ENCODE measurements around the genes CYP26C1 and RBP4.

- RRBS: 100% methylated on average over 1 of the region's 9 CpGs
Observed at GRCh38 chr10:93060727-93060926, at the start of gene CYP26C1. TSS of gene CYP26C1 (plus strand) at chr10:93060798.

- RRBS: no CpG with 5 or more reads among the region's 21 CpGs
Observed at GRCh38 chr10:93288612-93289381, 193.3 kb downstream of the MYOF start.

- RRBS: no CpG with 5 or more reads among the region's 3 CpGs
Observed at GRCh38 chr10:93515262-93515630, 18.8 kb downstream of the CEP55 start.

GRCh38 chr10:93573103-93573392 lies 6.6 kb downstream of the FFAR4 start:
- RRBS: no CpG with 5 or more reads among the region's 5 CpGs

- RRBS: 5% methylated on average over 41 of the region's 96 CpGs
Observed at GRCh38 chr10:93600842-93601662, at the start of gene RBP4. TSS of gene RBP4 (minus strand) at chr10:93601235.

DNA sequence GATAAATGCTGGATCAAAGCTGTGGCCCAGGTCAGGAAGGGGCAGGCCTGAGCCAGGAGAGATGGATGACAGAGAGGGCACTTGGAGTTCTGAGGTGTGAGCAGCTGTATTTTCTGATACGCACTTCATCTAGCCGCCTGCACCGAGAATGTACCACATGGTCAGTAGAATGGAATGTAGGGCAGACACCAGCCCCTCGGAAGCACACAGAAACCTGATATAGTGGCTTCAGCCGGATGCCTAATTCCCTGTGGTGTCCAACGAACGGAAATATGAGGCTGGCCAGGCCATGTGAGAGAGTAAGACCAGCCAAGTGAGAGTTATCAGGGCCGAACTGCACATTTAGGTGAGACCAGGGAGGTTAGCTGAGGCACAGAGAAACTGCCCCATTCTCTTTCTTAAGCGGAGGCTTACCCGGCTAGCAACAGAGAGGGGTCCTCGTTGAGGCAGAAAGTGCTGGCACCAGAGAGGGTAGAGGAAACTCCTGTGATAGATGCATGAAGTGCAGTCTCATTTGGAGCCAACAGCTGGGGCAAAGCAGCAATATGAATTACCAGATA lies 46.6 kb upstream of the PLCE1 start:
- RRBS: no CpG with 5 or more reads among the region's 11 CpGs

- RRBS: no CpG with 5 or more reads among the region's 5 CpGs
Observed at GRCh38 chr10:94495596-94495953, 50.0 kb upstream of the HELLS start.

DNA sequence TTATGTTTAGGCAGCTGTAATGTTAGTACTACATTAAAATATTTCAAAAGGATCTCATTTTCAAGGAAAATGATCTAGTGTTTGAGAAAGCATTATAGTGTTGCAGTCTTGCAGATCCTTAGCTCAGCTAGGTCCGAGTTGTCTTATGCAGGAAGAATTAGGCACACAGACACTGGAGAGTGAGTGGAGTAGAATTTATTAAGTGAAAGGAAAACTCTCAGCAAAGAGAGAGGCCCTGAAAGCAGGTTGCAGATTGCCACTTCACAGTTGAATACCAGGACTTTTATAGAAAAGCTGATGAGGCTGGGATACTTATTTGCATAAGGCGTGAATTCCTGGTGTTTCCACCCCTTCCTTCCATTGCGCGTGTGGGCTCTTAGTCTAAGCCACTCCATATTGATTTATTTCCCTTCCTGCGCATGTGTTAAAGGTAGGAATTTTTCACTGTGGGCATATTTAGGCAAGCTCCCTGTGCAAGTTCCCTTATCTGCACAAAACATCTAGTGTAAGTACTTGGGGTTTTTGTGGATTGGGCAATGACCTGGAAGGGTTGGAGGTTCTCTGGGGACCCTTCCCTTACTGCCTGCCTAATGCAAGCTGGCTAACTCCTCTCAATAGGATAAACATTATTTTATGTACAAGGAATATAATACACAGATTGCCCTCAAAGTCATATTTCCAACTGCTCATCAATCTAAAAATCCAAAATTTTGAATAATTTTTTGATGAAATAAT lies 861 bp upstream of the CYP2C18 start:
- RRBS: no CpG with 5 or more reads among the region's 5 CpGs

DNA sequence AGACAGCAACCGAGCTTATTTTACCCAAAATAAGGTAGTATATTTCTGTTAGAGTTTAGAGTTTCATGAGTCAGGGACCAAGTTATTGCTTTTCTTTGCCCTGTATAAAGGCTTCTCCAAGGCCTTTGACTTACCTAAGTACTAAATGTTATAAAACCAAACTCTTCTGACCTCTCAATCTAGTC lies 1.9 kb upstream of the CYP2C9 start:
- RRBS: no CpG with 5 or more reads among the region's 1 CpG

- RRBS: no CpG with 5 or more reads among the region's 11 CpGs
Observed at GRCh38 chr10:95237503-95238463, 43.7 kb downstream of the ACSM6 start.

GRCh38 chr10:95410479-95410809 lies 119.6 kb upstream of the PDLIM1 start:
- RRBS: no CpG with 5 or more reads among the region's 4 CpGs

GRCh38 chr10:95415542-95416347 lies 124.9 kb upstream of the PDLIM1 start:
- RRBS: no CpG with 5 or more reads among the region's 26 CpGs

DNA sequence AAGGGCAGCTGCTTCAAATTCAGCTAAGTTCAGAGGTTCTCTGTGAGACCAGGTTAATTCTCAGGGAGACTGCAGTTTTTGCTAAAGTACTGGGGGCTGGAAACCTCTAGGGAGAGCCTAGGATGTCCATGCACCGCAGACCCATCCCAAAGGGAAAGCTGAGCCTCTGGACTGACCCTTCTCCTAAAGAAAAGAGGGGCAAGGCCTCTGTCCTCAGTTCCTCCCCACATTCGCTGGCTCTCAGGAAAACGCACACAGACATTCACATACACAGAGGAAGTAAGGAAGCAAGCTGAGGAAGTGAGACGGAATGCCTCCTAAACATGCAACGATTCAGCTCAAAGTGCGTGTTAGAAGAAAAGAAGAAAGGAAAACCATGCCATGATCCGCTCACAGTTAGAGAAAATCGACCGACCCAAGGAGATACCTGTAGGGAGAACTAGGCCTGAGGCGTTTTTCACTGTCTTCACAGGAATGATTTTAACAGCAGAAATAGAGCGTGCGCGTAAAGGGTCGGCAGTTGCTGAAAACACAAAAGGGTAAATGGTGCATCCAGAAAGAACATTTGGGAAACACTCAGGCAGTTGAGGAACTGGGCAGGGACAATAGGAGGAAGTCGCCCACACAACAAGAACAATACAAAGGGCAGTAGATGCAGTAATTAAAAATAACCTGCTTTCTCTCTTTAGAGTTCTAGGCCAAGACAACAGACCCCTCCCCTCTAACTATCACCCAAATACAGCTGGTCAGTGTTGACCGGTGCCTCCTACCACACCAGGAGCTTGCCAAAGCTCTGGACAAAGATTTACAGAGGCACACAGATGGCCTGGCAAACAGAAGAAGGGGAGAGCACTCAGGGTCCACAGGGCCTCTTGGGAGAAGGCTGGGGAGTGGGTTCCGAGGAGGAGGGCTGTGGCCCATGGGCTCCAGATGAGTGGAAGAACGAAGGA lies 126.7 kb downstream of the SORBS1 start:
- RRBS: no CpG with 5 or more reads among the region's 18 CpGs

DNA sequence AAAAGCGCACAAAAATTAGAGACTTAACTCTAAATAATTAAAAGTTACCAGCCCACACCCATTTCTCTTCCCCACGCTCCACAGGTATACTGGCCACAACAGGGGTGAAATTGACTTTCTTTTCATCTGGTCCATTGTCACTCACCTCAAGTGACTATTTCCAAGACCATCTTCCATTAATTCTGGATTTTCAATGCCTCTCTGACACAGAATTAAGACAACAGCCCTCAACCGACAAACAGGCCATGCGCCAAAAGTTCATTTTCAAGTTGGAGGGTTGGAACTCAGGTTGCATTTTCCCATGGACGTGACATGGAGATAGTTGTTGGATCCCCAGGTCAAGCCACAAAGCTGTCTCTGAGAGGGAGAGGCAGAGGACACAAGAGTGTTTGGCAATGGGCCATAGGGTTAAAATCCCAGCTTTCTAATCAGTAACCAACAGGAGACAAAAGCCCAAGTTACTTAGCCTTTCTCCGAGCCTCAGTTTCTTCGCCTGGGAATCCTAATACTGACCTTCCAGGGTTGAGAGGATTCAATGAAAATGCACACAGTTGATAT lies 44.5 kb downstream of the SORBS1 start:
- RRBS: no CpG with 5 or more reads among the region's 7 CpGs

GRCh38 chr10:95518661-95519592 lies 42.2 kb downstream of the SORBS1 start:
- RRBS: no CpG with 5 or more reads among the region's 8 CpGs

DNA sequence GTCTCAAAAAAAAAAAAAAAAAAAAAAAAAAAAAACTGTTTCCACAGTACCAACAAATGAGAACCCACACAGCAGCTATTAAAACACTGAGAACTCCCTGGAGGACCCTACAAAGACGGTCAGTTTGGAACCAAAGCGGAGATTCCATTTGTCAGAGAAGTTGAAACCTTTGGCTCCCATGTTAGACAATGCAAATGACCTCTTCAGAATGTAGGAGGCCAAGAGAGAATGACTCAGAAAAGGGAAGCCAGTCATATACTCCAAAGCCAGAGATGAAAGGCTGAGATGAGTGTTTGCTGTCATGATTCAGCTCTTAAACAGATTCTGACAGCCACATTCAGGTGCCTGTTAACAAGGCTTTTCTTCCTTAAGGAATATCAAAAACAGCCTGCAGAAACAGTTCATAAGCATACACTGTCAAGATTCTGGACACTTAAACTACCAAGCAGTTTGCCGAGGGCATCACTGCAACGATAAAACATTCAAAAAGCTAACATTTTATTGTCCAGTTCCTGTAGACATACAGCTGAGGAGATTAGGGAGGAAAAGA lies 32.2 kb downstream of the SORBS1 start:
- RRBS: no CpG with 5 or more reads among the region's 4 CpGs

- RRBS: no CpG with 5 or more reads among the region's 4 CpGs
Observed at GRCh38 chr10:95558232-95559104, 2.7 kb downstream of the SORBS1 start.

DNA sequence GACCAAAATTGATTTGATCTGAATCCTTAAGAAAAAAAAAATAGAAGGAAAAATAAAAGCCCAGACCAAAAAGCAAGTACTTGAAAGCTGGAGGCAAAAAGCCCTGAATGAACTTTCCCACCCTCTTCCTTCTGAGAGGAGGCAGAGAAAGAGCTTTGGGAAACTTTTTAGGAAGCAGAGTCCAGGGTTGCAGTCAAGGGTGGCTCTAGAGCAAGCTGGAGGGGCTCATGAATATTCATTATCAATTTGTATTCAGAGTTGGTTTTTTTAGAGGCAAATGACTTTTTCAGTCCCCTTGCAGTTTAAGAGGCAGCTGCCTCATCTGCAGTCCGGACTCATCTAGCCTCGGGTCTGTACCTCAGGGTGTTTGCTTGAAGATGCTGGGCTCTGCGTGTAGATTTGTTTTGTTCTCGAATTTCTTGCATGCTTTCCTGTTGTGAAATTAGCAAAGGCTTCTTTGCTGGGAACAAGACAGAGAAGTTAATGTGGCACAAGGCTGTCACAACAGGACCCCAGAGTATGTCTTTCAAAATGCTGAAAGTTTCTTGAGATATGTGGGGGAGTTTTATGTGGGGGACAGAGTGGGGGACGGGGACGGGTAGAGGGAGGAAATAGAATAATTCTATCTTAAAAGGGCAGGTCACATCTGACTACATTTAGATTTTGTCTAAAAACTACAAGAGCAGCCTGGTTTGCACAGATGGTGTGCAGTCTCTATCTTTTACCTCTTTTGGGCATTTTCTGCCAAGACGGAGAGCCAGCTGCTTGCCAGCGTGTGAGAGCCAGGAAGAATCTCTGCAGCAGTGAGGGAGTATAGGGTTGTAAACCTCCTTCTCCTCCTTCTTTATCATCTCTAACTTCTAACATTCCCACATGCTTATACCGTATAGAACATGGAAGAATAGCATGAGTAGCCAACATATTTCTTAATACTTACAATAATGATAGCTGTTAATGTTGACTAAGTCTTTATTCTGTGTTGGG lies 589 bp downstream of the ENTPD1 start:
- RRBS: no CpG with 5 or more reads among the region's 9 CpGs

- RRBS: no CpG with 5 or more reads among the region's 3 CpGs
Observed at GRCh38 chr10:95761533-95762269, 5.7 kb downstream of the ENTPD1 start.

- RRBS: 21% methylated on average over 8 of the region's 30 CpGs
Observed at GRCh38 chr10:96369778-96370350, 11.1 kb upstream of the OPALIN start.